ENCODE results near the genes LRIG2, BCAS2 and DENND2C.

DNA sequence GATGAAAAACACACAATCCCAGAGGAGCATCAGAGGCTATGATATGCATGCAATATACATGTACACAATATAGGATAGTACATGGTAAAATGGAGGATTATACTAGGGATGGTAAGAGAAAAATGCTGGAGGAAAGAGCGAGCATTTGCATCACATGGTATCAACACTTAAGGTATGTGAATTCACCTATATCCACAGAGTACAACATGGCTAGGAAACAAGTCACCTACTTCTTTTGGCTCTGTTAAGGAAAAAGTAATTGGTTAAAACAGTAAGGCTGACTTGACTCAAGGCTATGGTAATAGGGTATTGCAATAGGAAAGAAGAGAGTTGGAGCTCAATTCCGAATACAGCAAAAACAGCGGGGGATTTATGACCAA is 1.7 kb downstream of the MOV10 start:
- PRO-cap, 3 experiments: no peak in any of the 3 experiments
- RAMPAGE, long total RNA, 4 experiments: no peak in any of the 4 experiments
- RRBS: no CpG with 5 or more reads among the region's 3 CpGs

DNA sequence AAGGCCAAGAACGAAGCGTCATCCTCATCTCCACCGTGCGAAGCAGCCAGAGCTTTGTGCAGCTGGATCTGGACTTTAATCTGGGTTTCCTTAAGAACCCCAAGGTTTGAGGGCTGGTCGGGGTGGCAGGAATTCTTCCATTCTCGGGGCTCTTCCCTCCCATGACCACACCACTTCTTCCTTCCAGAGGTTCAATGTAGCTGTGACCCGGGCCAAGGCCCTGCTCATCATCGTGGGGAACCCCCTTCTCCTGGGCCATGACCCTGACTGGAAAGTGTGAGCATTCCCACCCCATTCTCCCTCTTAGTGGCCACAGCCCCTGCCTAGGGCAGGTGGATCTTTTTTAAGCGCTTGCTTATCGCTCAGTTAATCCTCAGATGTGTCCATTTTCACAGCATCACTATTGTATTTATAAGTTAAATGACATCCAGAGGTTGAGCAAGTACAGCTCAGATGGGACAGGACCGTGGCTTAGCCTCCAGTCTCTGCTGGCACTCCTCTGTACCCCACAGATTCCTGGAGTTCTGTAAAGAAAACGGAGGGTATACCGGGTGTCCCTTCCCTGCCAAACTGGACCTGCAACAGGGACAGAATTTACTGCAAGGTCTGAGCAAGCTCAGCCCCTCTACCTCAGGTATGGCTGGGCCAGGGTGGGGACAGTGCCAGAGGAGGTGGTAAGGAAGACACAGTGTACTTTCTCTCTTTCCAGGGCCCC is 7.1 kb downstream of the RHOC start:
- PRO-cap, 3 experiments: no peak in any of the 3 experiments
- RAMPAGE, long total RNA, 4 experiments: no peak in any of the 4 experiments
- RRBS: no CpG with 5 or more reads among the region's 13 CpGs

DNA sequence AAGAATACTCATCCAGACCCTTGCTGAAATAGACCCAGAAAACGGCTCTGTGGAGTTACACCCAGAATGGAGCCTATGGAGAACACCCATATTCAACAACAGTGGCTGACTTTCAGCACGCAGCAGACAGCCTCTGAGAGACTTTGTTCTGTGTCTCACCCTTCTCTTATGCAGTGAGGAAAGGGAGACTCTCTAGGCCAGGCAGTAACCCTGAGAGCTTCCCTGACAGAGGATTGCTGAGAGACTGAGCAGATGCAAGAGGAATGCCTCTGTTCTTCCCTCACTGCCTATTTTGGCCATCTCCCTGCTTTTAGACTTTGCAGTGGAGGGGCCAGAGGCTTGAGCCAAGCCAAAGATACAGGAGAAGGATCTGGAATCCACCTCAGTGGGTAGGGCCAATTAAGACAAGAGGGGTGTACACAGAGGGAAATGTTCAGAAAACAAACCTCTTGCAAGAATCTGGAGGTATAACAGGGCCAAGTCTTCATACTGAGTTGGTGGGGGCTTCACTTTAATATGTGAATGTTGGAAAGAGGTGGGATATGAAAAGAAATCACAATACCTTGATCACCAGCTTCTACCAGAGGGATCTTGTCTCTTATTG is 41.9 kb upstream of the SLC16A1 start:
- PRO-cap, 3 experiments: no peak in any of the 3 experiments
- RAMPAGE, long total RNA, 4 experiments: no peak in any of the 4 experiments
- RRBS: no CpG with 5 or more reads among the region's 2 CpGs

- PRO-cap, 3 experiments: peak in 3 of 3 experiments; most common plus-strand start chr1:113073178 (in 1); most common minus-strand start chr1:113073572 (in 3)
- RAMPAGE, long total RNA, 4 experiments: start-site peak on the plus strand in 3 of 4 experiments, at chr1:113073188-113073250 at its widest, 12 to 49 reads per replicate; start-site peak on the minus strand in 2 of 4 experiments, at chr1:113073083-113073097 at its widest, 7 to 8 reads per replicate
- RRBS: 1% methylated on average over 6 of the region's 61 CpGs
Measured at GRCh38 chr1:113072937-113073801, at the start of gene LRIG2. LRIG2 (plus strand) TSS chr1:113073198.

- PRO-cap, 3 experiments: no peak in any of the 3 experiments
- RAMPAGE, long total RNA, 4 experiments: no peak in any of the 4 experiments
- RRBS: no CpG with 5 or more reads among the region's 5 CpGs
Measured at GRCh38 chr1:113252747-113253079, 137.6 kb upstream of the MAGI3 start.

DNA sequence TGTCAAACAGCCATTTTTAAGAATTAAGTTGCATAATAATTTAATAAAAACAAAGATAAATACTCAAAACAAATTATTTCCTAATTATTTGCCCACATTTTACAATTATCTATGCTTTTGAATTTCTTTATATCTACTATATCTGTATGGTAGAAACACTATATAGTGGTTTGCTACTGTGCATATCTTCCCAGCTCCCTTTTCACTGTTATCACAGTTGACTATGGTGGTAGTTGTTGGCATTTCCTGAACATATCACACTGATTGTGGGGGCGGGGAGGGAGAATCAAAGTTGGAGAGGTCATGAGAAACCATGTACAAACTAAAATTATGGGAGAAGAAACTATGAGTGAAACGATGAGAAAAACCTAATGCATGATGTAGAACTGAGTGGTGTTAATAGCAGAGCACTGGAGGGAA is 14.1 kb downstream of the MAGI3 start:
- PRO-cap, 3 experiments: no peak in any of the 3 experiments
- RAMPAGE, long total RNA, 4 experiments: no peak in any of the 4 experiments
- RRBS: no CpG with 5 or more reads among the region's 2 CpGs

- PRO-cap, 3 experiments: no peak in any of the 3 experiments
- RAMPAGE, long total RNA, 4 experiments: no peak in any of the 4 experiments
- RRBS: no CpG with 5 or more reads among the region's 4 CpGs
Measured at GRCh38 chr1:113438194-113438753, 48.0 kb downstream of the MAGI3 start.

DNA sequence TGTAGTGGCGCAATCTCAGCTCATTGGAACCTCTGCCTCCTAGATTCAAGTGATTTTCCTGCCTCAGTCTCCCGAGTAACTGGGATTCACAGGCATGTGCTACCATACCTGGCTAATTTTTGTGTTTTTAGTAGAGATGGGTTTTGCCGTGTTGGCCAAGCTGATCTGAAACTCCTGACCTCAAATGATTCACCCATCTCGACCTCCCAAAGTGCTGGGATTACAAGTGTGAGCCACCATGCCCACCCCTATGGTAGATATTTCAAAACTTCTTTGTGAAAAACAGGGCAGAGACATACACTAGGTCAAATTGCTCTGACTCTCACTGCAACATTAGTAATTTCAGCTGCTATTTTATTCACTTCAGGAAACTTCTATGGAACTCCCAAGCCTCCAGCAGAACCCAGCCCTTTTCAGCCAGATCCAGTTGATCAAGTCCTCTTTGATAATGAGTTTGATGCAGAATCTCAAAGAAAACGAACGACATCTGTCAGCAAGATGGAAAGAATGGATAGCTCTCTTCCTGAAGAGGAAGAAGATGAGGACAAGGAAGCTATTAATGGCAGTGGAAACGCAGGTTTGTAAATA is 174.2 kb downstream of the PHTF1 start:
- PRO-cap, 3 experiments: no peak in any of the 3 experiments
- RAMPAGE, long total RNA, 4 experiments: no peak in any of the 4 experiments
- RRBS: no CpG with 5 or more reads among the region's 7 CpGs

DNA sequence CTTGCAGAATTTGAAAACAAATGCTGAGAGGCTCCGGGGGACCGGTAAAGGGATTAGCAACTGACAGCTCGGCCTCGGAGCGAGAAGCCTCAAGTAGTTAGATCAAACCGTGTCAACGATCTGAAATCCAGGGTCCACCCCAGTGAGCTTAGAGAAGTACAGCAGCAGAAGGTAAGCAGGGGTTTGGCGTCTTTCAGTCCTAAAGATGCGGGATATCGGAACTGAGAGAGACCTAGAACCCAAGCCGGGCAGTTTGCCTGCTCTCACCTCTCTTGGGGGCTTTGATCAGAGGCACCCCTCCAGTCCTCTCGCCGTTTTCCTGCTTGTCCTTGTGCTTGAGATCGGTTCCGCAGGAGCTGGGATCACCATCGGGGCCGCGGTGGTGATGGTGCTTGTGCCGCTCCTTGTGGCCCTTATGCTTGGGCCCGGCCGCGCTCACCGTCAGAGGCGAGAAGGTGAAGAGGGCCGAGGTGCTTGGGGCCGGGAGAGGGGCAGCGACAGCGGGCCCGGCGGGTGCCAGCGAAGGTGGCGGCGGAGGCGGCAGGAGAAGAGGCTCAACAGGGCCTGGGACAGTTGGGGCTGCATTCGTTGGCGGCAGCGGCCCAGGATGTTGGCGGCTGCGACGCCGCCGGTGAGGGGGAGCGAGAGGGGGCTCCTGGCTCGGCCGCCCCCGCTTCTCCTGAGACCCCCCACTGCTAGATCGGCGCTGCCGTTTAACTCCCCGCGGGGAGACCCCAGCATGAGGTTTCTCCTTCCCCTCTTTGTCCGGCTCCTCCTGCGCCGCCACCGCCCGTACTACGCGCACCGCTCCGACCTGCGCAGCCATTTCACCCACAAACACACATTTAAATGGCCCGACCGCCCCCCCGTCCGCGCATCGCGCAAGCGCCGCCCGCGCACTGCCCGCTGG is 578 bp downstream of the RSBN1 start:
- PRO-cap, 3 experiments: peak in 3 of 3 experiments; most common plus-strand start position 444 of the sequence (in 3); most common minus-strand start position 417 of the sequence (in 2)
- RAMPAGE, long total RNA, 4 experiments: start-site peak on the minus strand in 4 of 4 experiments, centred at positions 577 to 840 of the sequence, 19 to 356 reads per replicate
- RRBS: under 1% methylated on average over 7 of the region's 73 CpGs

DNA sequence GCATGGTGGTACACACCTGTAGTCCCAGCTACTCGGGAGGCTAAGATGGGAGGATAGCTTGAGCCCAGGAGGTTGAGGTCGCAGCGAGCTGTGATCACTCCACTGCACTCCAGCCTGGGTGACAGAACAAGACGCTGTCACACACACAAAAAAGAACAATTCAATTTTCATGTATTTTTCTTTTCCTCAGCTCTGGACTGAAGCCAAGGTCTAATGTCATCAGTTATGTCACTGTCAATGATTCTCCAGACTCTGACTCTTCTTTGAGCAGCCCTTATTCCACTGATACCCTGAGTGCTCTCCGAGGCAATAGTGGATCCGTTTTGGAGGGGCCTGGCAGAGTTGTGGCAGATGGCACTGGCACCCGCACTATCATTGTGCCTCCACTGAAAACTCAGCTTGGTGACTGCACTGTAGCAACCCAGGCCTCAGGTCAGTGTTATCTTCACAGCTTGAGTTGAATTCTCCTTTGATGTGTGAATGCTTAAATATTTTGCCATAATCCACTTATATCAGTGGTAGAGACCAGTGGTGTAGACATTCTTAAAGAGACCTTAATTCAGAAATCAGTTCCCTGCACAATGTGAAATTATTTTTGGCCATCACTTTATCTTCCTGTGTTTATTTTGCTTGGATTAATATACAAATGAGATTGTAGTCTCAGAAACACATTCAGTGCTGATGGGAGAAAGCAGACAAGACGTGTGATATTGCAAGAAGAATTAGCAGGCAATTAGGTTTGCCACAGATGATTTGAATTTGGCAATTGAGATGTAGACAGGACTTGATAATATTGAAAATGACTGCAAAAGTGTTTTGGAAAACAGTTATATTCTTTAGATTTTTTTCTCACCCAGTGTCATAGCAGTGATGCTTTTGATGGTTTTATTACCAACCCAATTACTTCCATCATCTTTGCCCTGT is 9.2 kb upstream of the OLFML3 start:
- PRO-cap, 3 experiments: no peak in any of the 3 experiments
- RAMPAGE, long total RNA, 4 experiments: no peak in any of the 4 experiments
- RRBS: no CpG with 5 or more reads among the region's 8 CpGs

DNA sequence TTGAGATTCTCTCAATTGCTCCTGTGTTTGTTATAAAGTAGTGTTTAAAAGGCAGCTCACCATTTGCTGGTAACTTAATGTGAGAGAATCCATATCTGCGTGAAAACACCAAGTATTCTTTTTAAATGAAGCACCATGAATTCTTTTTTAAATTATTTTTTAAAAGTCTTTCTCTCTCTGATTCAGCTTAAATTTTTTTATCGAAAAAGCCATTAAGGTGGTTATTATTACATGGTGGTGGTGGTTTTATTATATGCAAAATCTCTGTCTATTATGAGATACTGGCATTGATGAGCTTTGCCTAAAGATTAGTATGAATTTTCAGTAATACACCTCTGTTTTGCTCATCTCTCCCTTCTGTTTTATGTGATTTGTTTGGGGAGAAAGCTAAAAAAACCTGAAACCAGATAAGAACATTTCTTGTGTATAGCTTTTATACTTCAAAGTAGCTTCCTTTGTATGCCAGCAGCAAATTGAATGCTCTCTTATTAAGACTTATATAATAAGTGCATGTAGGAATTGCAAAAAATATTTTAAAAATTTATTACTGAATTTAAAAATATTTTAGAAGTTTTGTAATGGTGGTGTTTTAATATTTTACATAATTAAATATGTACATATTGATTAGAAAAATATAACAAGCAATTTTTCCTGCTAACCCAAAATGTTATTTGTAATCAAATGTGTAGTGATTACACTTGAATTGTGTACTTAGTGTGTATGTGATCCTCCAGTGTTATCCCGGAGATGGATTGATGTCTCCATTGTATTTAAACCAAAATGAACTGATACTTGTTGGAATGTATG is 4.9 kb upstream of the OLFML3 start:
- PRO-cap, 3 experiments: no peak in any of the 3 experiments
- RAMPAGE, long total RNA, 4 experiments: no peak in any of the 4 experiments
- RRBS: no CpG with 5 or more reads among the region's 3 CpGs

- PRO-cap, 3 experiments: no peak in any of the 3 experiments
- RAMPAGE, long total RNA, 4 experiments: no peak in any of the 4 experiments
- RRBS: no CpG with 5 or more reads among the region's 6 CpGs
Measured at GRCh38 chr1:113975676-113976958, 3.2 kb upstream of the OLFML3 start.

DNA sequence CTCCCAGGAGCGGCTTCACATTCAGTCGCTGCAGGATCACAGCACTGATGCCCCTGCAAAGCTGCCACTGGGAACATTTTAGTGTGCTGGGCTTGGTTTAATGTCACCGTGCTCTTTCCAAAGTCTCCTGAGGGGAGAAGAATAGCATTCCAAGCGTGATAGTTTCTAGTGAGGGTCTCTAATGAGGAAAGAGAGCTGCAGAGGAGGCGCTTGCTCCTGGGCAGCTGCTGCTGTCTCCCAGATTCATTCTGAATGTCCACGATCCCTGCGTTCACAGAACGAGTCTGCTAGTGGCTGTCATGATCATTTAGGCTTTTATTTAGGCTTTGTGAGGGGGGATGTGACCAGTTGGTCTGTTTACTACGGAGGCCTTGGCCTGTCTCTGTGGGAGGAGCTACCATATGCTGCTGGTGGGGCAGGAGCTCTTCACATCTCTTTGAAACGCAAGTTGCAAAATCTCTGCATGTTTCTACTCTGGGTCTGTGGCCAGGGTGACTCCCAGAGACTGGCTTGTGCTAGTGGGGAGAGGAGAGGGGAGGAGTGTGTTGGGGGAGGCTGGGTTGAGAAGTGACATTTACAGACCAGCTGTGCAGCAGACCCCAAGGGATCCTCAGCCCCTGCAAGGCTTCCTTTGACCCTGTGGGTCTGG is 23.4 kb downstream of the OLFML3 start:
- PRO-cap, 3 experiments: no peak in any of the 3 experiments
- RAMPAGE, long total RNA, 4 experiments: no peak in any of the 4 experiments
- RRBS: no CpG with 5 or more reads among the region's 10 CpGs

GRCh38 chr1:114151942-114153352 is 1.2 kb downstream of the SYT6 start:
- PRO-cap, 3 experiments: no peak in any of the 3 experiments
- RAMPAGE, long total RNA, 4 experiments: start-site peak on the minus strand in 2 of 4 experiments, at chr1:114152885-114152928 at its widest, 5 to 10 reads per replicate
- RRBS: 2% methylated on average over 37 of the region's 117 CpGs

GRCh38 chr1:114154729-114155175 is 1.1 kb upstream of the SYT6 start:
- PRO-cap, 3 experiments: no peak in any of the 3 experiments
- RAMPAGE, long total RNA, 4 experiments: no peak in any of the 4 experiments
- RRBS: 33% methylated on average over 9 of the region's 21 CpGs

- PRO-cap, 3 experiments: no peak in any of the 3 experiments
- RAMPAGE, long total RNA, 4 experiments: no peak in any of the 4 experiments
- RRBS: no CpG with 5 or more reads among the region's 6 CpGs
Measured at GRCh38 chr1:114390436-114391040, 120.5 kb downstream of the TRIM33 start.

DNA sequence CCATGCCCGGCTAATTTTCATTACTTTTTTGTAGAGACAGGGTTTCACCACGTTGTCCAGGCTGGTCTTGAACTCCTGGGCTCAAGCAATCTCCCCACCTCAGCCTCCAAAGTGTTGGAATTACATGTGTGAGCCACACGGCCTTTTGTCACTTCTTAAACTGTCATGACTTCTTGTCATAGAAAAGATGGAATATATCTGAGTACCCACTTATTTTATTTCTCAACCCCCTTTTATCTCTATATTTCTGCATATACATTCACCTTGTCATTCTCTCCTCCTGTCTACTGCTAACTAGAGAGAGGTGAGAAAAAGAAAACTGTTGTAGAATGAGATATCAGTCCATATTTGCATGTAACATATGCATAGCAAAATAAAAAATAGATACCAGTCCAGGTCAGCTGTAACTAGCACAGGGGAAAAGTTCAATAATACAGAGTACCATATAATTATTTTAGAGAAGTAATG is 9.9 kb downstream of the BCAS2 start:
- PRO-cap, 3 experiments: no peak in any of the 3 experiments
- RAMPAGE, long total RNA, 4 experiments: no peak in any of the 4 experiments
- RRBS: no CpG with 5 or more reads among the region's 3 CpGs

GRCh38 chr1:114581277-114582309 is at the start of gene BCAS2:
BCAS2 (minus strand) TSS chr1:114581615.
- PRO-cap, 3 experiments: peak in 3 of 3 experiments; most common plus-strand start chr1:114581448 (in 1); most common minus-strand start chr1:114581609 (in 2)
- RAMPAGE, long total RNA, 4 experiments: start-site peak on the minus strand in 4 of 4 experiments, at chr1:114581590-114581630 at its widest, 51 to 2,336 reads per replicate
- RRBS: 1% methylated on average over 7 of the region's 42 CpGs

- PRO-cap, 3 experiments: peak in 3 of 3 experiments; most common plus-strand start chr1:114670236 (in 2); most common minus-strand start chr1:114670006 (in 1)
- RAMPAGE, long total RNA, 4 experiments: start-site peak on the minus strand in 3 of 4 experiments, at chr1:114670014-114670092 at its widest, 22 to 37 reads per replicate
- RRBS: 2% methylated on average over 24 of the region's 72 CpGs
Measured at GRCh38 chr1:114669559-114670346, at the start of gene DENND2C. DENND2C (minus strand) TSS chr1:114670049.

- PRO-cap, 3 experiments: no peak in any of the 3 experiments
- RAMPAGE, long total RNA, 4 experiments: start-site peak on the minus strand in 1 of 4 experiments, at chr1:114720542-114720713 at its widest, 175 reads per replicate
- RRBS: no CpG with 5 or more reads among the region's 4 CpGs
Measured at GRCh38 chr1:114720471-114720845, 3.9 kb upstream of the NRAS start.

All from adrenal gland (tissue), 7 donors.